Cerebral cortex (tissue), 2 donors: ENCODE measurements around a stretch of chr7.

DNA sequence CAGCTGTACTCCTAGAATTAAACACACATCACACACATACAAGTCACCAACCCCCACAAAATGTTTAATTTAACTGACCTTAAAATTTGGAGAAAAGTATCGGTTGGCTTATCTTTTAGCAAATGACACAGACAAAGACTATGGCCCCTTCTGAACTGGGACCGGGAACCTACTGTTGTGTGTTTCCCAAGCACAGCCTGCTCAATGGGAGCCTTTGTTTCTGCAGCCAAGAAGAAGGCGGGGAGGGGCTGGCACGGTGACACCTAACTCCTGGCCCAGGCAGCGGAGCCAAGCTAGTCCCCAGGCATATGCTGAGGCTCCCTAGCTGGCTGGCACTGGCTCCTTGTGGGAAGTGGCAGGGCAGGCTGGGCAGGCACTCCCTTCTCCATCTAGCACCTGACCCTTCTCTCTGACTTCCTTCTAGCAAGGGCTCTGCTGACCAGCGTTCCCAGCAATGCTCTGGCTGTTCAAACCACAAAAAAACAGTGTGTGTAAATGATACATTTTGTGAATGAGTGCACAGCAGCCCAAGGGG is 325.0 kb downstream of the PLXNA4 start:
- PRO-cap, 2 experiments: peak in 1 of 2 experiments; most common minus-strand start position 337 of the sequence (in 1)

DNA sequence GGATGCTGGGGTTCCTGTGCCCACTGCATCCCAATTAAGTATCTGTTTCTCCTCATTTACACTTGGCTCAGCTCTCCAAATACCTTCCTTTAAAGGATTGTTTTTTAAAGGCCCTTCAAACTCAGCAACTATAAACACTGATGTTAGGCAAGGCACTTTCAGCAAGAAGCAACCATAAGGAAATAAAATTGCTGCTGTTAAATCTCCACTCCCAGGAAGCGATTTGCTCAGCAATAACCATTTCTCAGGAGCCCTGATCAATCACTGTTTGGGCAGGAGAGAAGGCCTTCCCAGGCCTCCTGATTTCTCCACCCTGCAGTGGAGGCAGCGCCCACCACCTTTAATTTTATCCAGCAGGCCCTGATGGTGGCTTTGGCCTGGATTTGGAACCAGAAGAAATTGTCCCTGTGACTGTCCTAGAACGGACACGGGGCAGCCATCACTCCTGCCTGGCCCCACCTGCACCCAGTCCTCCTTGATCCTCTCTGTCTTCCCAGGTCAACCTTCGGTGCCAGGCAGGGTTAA is 199.8 kb downstream of the PLXNA4 start:
- PRO-cap, 2 experiments: no peak in any of the 2 experiments

- PRO-cap, 2 experiments: peak in 1 of 2 experiments; most common plus-strand start chr7:132575851 (in 1); most common minus-strand start chr7:132575761 (in 1)
These were observed 587 bp downstream of the PLXNA4 start for GRCh38 chr7:132575679-132576087.

- PRO-cap, 2 experiments: no peak in any of the 2 experiments
These were observed 14.1 kb upstream of the PLXNA4 start for GRCh38 chr7:132590272-132590799.

DNA sequence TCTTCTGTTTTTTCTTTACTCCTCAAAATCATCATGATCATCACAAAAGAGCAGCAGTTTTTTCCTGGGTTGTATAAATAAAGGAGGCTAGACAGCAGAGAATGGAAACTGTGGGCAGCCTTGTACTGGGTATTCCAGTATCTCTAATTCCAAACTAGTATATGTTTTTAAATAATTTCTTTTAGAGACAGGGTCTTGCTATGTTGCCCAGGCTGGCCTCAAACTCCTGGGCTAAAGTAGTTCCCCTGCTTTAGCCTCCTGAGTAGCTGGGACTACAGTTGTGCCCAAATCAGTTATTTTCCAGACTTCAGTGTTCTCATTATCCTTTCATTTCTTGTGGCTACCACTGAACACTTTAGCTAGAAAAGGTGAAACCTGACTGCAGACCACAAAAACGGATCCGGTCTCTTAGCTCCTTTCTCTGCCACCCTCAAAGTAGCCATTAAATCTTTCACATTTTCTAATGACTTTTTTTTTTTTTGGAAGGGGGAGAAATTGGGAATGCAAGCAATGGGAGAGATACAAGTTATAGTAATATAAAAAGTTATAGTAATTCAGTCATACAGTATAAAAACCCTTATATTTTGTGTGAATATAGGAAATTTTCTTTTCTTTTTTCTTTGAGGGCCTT is 412.0 kb upstream of the LRGUK start:
- PRO-cap, 2 experiments: no peak in any of the 2 experiments

DNA sequence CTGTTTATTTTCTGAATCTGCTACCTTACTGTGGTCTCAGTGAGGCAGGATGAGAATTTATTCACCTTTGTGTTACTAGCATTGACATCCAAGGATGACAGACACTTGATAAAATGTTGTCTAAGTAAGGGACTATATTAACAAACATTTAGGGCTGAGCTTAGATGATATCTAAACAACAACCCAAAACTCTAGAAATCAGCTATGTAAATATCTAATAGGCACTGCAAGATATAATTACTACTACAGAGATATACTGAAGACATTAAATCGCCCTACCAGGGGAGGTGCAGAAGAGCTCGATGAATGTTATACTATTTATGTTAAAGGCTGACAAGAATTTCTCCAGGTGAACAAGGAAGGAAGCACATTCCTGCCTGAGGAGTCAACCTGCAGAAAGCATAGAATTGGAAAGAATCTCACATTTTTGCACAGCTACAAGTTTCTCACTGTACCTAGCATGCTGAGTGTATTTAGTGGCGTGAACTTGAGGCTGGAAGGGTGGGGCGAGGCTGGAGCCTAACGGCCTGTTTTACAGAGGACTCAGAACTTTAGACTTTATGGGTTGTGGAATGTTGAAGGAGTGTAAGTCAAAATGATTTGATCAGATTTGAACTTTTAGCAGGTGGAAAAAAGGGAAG is 373.7 kb upstream of the LRGUK start:
- PRO-cap, 2 experiments: no peak in any of the 2 experiments

DNA sequence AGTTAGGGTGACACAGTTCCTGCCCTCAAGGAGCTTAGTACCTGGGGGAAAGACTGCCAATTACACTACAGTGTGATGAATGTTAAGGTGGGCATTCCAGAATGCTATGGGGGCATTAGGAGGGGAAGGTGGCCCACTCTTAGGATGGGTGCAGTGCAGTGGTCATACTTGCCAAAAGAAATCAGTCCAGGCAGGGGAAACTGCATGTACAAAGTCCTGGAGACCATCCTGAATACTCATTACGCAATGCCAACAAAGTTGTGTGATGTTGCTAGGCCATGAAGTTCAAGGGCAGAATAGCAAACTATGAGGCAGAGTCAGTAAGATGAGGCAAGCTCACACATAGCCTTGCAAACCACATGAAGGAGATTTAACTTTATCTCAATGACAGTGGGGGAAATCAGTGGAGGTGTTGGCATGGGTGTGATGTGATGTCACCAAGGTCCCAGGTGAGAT is 49.7 kb upstream of the SLC35B4 start:
- PRO-cap, 2 experiments: no peak in any of the 2 experiments

DNA sequence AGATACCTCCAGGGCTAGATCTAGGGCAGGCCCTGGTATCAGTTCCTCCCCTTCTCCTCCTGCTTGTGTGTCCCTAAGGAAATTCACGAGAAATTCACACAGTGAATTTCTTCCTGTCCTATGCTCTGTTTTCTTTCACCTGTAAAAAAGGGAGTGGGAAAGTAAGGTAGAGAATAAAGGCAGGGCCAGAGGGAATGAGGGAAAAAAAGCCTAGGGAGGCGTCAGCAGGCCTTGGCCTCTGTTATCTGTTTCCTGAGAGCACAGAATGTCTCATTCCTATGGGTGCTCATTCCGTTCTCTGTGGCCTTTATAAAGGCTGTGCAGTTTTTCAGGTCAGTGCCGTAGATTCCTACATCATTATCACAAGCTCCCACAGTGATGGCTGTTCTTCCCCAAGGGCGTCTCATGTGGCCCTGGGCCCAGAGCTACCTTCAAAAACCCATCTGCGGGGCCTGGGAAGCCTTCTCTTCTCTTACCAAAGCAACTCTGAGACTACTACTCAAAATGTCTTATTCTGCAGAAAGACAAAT is 16.8 kb upstream of the AKR1B10 start:
- PRO-cap, 2 experiments: no peak in any of the 2 experiments

GRCh38 chr7:134531748-134532702 is 4.7 kb downstream of the AKR1B10 start:
- PRO-cap, 2 experiments: no peak in any of the 2 experiments

GRCh38 chr7:134660151-134660684 is 13.6 kb downstream of the BPGM start:
- PRO-cap, 2 experiments: peak in 1 of 2 experiments; most common plus-strand start chr7:134660421 (in 1)

- PRO-cap, 2 experiments: no peak in any of the 2 experiments
These were observed 57.1 kb downstream of the BPGM start for GRCh38 chr7:134703777-134704153.

DNA sequence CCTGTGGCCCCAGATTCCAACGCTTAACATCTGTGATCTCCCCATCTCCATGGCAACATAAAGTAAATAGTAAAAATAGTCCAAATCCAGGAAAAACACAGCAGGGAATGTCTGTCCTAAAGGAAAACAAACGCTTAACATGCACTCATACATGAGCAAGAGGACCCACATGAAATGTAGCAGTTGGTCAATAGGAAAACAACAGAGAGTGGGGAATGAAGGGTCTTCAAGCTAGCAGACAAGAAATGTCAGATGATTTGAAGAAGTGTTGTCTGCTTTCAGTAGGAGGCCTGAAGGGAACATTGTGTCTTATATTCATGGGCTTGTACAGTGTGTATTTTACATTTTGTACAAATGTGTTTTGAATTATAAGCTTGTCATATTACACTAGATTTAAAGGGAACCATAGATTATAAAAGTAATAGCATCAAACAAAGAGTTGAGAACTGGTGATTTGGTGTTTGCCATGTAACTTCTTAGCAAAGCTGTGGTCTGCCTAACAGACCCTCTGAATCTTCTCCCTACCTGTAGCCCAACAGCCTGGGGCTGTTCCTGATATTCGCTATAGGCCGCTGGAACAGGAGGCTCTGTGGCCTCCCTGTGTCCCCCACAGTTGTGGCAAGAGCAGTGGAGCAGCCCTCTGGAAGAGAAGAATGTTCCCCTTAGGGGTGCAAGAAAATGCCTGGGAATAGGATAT is 58.7 kb upstream of the CALD1 start:
- PRO-cap, 2 experiments: no peak in any of the 2 experiments

DNA sequence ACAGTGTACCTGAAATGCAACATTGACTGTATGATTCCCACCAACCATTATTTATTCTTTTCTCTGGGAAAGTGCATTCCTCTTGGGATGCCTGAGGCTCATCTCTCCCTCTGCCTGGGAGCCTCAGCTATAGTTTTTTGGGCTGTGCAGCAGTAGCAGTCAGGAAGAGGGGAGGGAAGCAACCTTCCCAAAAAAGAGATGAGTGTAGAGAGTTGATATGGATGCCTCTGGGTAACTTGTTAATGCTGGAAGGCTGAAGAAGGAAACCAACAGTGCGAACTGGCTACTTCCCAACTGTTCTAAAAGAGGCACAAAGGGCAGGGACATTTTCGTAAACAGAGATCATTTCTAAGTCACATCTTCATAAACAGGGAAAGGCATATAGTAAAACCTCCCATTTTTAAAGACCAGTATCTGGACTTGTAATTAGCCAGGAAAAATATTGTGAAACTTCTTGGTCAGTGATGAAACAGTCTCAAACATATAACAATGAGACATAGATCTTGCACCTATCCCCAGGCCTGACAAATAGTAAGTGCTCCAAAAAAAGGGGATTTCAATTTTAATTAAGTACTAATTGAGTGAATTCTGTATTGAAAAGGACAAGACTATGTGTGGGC is 1.3 kb upstream of the CALD1 start:
- PRO-cap, 2 experiments: no peak in any of the 2 experiments

DNA sequence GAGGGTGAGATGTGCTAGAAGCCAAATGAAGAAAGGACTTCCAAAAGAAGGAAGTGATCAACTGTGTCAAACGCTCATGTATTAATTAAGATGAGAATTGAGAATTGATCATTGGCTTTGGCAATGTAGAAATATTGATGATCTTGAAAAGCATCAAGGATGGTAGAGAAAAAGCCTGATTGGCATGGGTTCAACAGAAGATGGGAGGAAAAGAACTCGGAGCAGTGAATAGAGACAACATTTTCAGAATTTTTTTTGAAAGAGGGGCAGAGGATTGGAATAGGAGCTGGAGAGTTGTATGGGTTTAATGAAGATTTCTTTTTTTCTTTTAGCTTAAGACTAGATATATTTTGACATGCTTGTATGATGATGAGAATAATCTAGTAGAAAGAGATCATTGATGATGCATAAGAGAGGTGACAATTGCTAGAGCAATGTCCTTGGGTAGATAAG is 33.6 kb downstream of the CALD1 start:
- PRO-cap, 2 experiments: no peak in any of the 2 experiments

- PRO-cap, 2 experiments: no peak in any of the 2 experiments
These were observed 52.8 kb downstream of the CALD1 start for GRCh38 chr7:134832283-134832502.

GRCh38 chr7:134832503-134832951 is 53.1 kb downstream of the CALD1 start:
- PRO-cap, 2 experiments: no peak in any of the 2 experiments

- PRO-cap, 2 experiments: no peak in any of the 2 experiments
These were observed 73.2 kb downstream of the CALD1 start for GRCh38 chr7:134852409-134853298.

GRCh38 chr7:134892780-134893325 is 93.5 kb upstream of the AGBL3 start:
- PRO-cap, 2 experiments: no peak in any of the 2 experiments

DNA sequence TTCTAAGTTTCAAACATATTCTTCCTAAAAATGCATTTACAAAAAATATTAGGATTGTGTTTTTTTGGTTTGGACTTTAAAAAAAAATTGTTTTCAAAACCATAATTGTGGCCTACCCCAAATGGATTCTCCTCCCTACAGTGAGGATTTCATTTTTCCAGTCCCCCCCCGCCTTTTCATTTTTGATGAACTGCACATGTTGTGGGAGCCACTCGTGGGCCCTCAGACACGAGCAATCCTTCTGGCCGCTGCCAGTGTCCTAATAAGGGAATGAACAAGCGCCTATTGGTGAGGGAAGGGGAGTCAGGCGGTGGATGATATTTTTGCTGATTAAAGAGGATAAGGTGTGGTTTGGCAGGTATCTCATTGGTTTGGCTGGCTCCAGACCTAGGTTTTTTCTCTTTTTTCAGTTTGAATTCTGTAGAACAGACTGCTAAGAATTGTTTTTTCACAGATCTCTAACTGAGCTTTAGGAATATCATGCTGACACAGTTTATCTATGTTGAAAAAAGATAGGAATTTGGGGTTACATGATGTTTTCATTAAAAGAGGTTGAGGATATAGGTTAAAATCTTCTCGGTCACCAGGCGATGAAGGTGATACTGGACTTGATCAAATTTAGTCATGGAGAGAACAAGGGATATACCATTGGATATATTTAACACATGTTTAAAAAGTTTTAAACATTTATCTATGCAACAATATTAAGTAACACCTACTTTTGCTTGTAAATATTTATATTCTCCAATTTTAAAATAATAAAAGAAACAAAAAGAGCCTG is 78.5 kb upstream of the AGBL3 start:
- PRO-cap, 2 experiments: no peak in any of the 2 experiments

- PRO-cap, 2 experiments: no peak in any of the 2 experiments
These were observed 16.2 kb upstream of the AGBL3 start for GRCh38 chr7:134969902-134970765.